Colic lymph node (tissue), 1 donor: ENCODE data around the genes PHC3 and SKIL.

DNA sequence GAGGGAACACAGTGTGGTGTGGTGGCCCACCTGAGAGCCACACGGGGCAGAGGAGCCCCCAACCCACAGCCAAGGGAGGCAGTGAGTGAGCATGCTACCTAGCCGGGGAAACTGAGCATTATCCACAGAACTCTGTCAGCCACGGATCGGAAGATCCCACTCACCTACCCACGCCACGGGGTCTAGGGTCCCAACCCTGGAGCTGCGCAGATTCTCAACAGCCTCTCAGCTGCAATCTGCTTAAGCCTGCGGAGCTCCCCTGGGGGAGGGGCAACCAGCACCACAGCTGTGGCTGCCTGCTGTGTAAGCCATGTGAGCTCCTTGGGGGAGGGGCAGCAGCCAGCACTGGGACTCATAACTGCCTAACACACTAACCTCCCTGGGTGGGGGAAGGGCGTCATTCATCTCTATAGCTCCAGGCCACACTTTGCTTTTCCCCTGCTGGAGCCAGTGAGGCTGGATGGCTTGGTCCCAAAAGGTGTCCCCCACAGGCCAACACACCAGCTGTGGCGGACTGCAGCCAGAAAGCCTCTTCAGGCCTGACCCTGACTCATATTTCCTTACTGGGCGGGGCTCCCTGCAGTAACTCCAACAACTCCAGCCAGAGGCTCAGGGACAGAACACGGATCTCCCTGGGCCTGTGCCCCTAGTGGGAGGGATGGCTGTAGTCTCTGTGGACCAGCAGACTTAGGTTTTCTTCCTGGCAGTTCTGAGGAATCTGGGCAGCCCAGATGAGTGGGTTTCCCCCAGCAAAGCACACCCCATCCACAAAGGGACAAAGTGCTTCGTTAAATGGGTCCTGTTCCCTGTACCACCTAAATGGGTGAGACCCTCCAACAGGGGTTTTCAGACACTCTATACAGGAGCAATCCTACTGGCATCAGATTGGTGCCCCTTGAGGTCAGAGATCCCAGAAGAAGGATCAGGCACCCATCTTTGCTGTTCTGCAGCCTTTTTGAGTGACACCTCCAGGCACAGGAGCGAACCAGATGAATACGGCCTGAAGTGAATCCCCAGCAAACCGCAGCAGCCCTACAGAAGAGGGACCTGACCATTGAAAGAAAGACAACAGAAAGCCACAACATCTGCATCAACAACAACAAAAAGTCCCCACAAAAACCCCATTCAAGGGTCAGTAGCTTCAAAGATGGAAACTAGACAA, 129.9 kb downstream of the PPM1L start:
- PRO-cap: no peak

DNA sequence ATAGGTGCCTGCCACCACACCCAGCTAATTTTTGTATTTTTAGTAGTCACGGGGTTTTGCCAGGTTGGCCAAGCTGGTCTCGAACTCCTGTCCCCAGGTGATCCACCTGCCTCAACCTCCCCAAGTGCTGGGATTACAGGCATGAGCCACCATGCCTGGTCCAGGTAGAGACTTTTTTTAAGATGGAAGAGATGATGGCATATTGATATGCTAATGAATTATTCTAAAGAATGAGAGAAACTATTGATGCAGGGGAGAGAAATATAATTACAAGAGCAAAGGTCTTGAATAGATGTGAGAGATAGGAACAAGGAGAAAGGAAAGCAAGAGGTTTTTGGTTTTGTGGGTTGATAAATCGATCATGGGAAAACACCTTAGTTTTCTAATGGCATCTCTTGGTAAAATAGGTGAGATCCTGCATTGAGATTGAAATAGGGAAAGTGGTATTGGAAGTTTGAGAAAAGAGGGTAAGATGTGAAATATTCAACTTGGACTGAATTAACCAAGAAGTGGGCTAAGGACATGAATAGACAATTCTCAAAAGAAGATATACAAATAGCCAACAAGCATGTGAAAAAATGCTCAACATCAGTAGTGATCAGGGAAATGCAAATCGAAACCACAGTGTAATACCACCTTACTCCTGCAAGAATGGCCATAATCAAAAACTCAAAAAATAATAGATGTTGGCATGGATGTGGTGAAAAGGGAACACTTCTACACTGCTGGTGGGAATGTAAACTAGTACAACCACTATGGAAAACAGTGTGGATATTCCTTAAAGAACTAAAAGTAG, 109.5 kb downstream of the B3GALNT1 start:
- PRO-cap: no peak

DNA sequence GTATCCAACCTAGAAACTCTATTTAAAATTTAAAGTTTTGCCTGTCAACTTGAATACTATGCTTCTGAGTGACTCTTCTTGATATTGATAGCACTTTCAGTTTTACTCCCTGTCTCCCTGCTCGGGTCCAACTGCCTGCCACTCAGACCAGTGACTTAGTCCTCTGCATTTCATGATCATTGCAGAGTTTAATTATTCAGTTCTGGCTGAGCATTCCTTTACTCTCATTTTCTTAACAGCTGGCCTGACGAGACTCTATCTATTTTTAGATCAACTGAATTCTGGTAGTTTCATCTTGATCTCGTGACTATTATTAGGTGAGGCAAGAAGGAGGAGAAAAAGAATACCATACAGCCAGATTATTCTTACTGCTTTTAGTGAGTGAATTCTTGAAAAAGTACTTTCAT, 617.4 kb downstream of the SI start:
- PRO-cap: no peak

DNA sequence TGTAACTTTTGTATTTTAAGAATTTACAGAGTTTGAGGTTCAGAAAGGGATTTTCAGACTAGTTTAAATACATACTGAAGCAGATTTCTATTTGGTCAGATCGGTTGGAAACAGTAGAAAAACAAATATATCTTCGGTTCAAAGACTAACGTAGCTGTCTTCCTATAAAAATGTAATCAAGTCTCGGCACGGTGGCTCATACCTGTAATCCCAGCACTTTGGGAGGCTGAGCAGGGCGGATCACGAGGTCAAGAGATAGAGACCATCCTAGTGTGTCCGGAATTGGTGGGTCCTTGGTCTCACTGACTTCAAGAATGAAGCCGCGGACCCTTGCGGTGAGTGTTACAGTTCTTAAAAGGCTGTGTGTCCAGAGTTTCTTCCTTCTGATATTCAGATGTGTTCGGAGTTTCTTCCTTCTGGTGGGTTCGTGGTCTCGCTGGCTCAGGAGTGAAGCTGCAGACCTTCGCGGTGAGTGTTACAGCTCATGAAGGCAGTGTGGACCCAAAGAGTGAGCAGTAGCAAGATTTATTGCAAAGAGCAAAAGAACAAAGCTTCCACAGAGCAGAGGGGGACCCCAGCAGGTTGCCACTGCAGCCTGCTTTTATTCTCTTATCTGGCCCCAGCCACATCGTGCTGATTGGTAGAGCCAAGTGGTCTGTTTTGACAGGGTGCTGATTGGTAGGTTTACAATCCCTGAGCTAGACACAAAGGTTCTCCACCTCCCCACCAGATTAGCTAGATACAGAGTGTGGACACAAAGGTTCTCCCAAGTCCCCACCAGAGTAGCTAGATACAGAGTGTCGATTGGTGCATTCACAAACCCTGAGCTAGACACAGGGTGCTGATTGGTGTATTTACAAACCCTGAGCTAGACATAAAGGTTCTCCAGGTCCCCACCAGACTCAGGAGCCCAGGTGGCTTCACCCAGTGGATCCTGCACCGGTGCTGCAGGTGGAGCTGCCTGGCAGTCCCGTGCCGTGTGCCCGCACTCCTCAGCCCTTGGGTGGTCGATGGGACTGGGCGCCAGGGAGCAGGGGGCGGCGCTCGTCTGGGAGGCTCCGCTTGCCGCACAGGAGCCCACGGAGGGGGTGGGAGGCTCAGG, 80.6 kb upstream of the BCHE start:
- PRO-cap: no peak

- PRO-cap: no peak
Measured at GRCh38 chr3:168165409-168165947, 69.8 kb upstream of the GOLIM4 start.

- PRO-cap: no peak
Measured at GRCh38 chr3:168876161-168877021, 780.7 kb upstream of the GOLIM4 start.

GRCh38 chr3:169241552-169241961, 422.0 kb downstream of the MECOM start:
- PRO-cap: no peak

DNA sequence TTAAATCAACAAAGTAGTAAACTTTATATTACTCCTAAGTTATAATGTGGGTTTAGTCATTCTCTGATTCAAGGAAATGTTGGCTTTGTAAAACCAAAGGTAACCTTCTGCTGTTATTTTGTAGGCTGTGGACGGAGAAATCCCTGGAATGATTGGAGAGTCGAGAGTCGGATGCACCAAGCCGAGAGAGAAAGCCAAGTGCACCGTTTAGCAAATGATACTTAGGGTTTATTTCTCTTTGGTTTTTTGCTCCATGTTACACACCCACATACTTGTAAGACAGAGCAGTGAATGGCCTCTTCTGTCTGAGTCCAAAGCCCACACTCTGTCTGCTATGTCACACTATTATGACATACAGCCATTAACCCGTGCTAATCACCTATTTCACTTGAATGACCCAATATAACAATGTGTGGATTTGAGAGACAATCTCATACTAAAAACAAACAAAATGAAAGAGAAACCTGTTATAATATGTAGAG, 72.2 kb downstream of the MECOM start:
- PRO-cap: no peak

DNA sequence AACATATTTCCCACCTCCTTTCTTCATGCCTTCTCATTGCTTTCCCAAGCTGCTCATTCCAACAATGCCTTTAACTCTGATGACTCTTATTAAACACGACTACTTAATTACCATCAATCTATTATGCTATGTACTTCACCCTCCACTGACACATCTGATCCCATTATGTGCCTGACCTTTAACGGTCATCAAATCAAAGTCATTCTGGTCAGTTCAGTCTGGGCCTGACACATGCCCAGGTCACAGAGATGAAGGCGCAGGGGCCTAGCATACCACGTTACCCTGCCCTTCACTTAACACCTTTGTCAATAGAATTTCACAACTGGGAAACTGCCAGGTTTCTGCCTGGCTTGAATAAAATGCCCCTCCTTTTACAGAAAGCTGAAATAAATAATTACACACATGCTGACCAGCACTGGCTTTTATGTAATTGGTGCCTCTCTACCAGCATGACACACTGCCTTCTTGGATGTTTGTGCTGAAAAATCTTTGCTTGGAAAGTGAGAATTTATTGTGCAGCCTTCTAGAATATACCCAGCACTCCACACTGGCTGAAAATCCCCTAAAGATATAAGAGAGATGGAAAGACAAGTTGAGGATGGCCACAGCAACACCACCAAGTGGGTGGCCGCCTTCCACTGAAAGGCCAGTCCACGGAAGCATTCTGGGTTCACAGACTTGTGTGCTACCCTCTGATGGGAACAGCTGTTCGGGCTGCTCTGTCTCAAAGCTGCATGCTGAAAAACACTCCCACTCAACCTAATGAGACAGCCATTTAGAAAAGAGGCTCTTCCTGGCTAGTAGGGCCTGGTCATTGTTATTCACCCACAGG, 39.4 kb downstream of the MECOM start:
- PRO-cap: no peak

GRCh38 chr3:169662244-169662982, 1.1 kb downstream of the MECOM start:
- PRO-cap: bidirectional peak, plus-strand start at chr3:169662287, minus-strand start at chr3:169661961; bidirectional peak, plus-strand start at chr3:169662618, minus-strand start at chr3:169662530; bidirectional peak, plus-strand start at chr3:169663017, minus-strand start at chr3:169662888

DNA sequence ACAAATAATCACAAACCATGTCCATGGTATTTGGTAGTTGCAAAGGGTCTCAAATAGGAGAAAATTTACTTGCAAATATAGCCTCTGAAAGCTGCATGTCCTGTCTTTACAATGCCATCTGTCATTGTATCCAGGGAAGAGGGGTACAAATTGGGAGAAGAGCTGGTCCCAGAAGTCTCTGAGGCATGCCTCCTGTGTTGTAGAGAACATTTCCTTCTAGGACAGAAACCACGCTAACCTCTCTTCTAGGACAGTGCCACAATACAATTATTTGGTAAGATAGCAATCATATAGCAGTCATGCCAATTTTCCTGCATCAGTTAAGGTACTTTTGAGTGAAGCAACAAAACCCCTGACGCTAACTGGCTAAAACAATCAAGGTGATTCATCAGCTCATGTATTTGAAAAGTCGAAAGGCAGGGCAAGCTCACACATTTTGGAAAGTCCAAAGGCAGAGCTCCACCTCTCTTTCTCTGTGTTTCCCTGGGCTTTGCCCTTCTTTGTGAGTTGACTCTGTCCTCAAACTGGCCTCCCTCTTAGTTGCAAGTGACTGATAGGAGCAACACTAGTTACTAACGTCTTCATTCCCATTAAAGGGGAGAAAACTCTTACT, 14.7 kb downstream of the ACTRT3 start:
- PRO-cap: no peak

DNA sequence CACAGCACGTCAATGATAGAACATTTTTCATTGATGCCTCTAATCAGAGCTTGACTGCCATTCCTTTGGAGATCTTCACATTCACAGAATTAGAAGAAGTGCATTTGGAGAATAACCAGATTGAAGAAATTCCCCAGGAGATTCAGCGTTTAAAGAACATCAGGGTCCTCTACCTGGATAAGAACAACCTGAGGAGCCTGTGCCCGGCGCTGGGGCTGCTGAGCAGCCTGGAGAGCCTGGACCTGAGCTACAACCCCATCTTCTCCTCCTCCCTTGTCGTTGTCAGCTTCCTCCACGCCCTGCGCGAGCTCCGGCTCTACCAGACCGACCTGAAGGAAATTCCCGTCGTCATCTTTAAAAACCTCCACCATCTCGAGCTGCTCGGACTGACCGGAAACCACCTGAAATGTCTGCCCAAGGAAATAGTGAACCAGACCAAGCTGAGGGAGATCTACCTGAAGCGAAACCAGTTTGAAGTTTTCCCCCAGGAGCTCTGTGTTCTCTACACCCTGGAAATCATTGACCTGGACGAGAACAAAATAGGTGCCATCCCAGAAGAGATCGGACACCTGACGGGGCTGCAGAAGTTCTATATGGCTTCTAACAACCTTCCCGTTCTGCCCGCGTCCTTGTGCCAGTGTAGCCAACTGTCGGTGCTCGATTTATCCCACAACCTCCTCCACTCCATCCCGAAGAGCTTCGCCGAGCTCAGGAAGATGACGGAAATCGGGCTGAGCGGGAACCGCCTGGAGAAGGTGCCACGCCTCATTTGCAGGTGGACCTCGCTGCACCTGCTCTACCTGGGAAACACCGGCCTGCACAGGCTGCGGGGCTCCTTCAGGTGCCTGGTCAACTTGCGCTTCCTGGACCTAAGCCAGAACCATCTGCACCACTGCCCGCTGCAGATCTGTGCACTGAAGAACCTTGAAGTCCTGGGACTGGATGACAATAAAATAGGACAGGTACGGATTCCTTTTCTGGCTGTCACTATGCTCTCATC, 9.6 kb upstream of the LRRC34 start:
- PRO-cap: no peak

- PRO-cap: no peak
Measured at GRCh38 chr3:169835957-169836418, 23.3 kb upstream of the LRRC34 start.

DNA sequence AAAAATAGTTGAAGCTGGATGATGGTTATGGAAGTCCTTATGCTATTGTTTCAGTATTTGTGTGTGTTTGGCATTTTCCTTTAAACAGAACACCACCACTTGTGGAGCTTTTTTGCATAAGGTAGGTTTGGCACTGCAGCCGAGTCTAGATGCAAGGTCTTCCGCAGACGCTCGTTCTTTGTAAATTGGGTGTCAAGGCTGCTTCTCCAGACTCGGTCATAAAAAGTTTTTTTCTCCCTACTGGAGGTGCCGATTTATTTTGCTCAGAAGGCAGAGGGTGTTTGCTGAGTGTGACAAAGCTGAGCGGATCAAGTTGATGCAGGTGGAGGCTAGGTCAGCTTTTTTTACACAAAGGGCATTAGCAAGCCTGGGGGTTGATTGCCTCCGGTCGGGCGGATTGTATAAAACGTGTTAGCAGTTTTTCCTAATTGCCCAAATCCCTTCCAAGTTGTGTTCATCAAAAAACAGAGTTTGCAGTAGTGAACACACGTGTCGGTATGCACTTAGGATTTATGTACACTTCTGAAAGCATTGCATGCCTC, 2.5 kb downstream of the GPR160 start:
- PRO-cap: no peak

DNA sequence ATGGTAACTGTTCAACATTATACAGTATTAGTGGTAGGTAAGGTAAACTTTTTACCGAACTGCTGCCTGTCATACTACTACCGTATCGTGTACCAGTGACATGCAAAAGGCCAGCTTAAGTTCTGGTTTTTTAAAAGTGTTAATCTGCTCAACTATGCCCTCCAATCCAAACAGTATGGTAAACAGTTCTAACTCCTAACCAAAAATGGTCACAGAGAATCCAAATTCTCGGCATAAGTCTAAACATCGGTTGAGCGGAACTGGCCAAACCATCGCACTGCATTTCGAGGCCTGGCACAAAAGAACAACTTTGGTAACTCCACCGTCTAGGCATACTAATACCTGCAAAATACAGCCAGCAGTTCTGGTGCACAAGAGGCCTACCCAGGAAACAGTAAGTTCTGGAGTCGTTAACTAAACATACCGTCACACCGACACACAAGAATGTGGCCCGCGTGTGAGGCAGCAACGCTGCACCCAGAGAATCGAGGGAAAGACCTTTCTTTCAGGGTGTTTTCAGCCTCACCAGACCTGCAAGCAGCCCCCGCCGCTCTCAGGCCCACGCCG, 836 bp downstream of the PHC3 start:
- PRO-cap: unidirectional peak, plus-strand start at position 45 of the sequence; unidirectional peak, plus-strand start at position 246 of the sequence; bidirectional peak, plus-strand start at position 441 of the sequence, minus-strand start at position 298 of the sequence

DNA sequence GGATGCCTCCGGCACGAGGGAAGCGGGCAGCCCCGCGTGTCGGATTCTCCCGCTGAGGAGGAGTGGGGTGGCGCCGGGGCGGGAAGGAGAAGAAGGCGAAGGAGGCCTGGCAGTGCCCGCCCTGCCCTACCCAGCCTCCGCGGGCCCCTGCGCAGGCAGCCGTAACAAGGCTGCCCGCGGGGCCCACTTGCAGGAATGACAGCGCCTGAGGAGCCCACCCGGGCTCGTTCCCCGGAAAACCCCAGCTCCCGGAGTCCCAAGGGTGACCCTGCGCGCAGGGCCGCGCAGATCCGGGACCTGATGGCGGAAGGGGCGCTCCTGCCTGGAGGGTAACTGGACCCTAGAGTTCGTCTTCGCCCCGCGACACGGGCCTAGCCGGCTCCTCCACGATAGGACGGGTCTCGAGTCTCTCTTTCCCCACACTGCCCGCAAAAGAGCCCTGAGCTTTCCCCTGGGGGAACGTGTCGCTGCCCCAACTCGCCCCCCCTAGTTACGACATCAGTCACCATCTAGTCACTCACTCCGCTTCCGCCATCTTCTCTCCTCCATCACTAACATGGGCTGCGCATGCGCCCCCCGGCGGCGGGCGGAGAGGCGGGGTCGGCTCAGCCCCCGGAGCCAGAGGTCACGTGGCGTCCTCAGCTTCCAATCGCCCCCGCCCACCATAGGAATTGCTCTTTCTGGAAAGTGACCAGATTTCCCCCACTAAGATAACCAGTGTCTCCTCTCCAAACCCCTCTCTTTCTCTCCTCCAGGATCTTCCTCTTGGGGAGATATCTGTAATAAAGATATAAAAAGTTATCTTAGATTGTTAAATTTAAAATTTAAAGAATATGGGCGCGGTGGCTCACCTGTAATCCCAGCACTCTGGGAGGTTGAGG, at the start of gene PHC3:
TSS of gene PHC3 (minus strand) at position 553 of the 881 bp plus-strand sequence.
- PRO-cap: bidirectional peak, plus-strand start at position 287 of the sequence, minus-strand start at position 295 of the sequence; unidirectional peak, minus-strand start at position 424 of the sequence; unidirectional peak, minus-strand start at position 553 of the sequence

DNA sequence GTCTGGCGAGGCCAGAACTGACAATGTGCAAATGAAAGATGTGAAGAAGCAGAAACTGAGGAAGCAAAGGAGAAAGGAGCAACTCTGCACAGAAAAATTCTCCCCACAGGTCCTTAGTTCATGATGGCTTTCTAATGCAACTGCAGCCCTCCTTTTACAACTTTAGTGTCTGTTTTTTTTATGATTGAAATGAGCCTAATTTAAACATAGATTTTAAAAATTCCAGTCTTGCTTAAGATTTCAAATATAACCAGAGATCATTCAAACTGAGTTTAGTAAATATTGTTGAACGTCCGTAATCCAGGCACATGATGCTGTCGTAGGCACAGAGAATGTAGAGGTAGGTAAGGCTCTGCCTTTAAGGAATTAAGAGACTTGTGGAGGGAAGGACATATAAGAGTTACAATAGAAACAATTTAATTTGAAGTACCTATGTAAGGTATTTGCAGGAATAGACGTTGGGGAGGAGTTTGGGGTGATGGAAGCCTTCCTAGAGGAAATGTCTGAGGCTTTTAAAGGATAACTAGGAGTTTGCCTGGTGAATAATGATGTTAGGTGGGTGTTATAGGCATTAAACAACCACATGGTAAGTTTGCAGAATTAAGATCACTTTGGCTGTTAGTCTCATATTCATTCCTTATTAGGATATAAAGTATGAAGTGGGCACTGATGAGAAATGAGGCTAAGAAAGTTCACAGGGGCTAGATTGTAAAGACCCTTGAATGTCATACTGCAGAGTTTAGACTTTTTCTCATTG, 5.0 kb downstream of the PRKCI start:
- PRO-cap: no peak

GRCh38 chr3:170356267-170357080, 1.0 kb upstream of the SKIL start:
- PRO-cap: unidirectional peak, plus-strand start at chr3:170356518; bidirectional peak, plus-strand start at chr3:170356930, minus-strand start at chr3:170356696

- PRO-cap: bidirectional peak, plus-strand start at chr3:170357342, minus-strand start at chr3:170357233; bidirectional peak, plus-strand start at chr3:170357715, minus-strand start at chr3:170357561
Measured at GRCh38 chr3:170357081-170357809, at the start of gene SKIL. TSS of gene SKIL (plus strand) at chr3:170357715.

DNA sequence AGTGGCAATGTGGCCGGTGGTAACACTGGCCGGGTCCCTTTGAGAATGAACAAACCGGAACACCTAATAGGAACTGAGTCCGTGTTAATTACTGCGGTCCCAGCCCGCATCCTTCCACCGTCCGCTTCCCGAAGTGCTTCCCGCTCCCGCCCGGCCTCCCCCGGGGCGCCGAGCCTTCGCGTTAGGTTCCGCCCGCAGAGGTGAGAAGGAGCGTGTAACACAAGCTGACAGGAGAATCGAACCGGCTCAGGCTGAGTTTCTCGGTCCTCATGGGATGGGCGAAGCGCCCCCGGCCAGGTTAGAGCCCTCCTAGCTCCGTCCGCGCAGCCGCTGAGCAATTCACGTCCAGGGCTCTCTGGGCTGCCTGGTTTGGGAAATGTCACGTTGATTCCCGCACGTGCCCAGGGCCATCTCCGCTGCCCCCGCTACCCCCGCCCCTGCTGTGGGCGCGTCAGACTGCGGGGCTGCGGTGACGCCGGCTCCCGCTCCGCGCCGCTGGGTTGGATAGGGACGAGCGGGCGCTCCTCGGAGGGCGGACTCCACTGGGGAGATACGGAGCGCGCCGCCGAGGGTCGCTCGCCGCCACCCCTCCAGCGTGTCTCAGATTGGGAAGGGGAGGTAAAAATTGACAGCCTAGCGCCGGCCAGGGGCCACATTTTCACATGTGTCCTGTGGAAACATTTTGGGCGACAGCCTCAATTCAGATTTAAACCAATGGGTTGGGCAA, 998 bp downstream of the CLDN11 start:
- PRO-cap: no peak